NB4 (cell line): ENCODE measurements around a stretch of chr7.

DNA sequence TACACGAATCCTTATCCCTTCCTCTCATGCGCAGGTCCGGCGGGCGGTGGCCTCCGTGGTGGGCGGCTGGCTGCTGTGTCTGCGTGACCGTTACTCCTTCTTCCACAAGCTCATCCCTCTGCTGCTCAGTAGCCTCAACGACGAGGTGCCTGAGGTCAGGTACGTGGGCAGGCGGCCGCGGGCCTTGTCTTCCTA, 13.6 kb upstream of the PRKAR1B start:
- RRBS: 98% methylated on average over 3 of the region's 15 CpGs

GRCh38 chr7:759776-760334, 32.8 kb upstream of the PRKAR1B start:
- RRBS: no CpG with 5 or more reads among the region's 19 CpGs

DNA sequence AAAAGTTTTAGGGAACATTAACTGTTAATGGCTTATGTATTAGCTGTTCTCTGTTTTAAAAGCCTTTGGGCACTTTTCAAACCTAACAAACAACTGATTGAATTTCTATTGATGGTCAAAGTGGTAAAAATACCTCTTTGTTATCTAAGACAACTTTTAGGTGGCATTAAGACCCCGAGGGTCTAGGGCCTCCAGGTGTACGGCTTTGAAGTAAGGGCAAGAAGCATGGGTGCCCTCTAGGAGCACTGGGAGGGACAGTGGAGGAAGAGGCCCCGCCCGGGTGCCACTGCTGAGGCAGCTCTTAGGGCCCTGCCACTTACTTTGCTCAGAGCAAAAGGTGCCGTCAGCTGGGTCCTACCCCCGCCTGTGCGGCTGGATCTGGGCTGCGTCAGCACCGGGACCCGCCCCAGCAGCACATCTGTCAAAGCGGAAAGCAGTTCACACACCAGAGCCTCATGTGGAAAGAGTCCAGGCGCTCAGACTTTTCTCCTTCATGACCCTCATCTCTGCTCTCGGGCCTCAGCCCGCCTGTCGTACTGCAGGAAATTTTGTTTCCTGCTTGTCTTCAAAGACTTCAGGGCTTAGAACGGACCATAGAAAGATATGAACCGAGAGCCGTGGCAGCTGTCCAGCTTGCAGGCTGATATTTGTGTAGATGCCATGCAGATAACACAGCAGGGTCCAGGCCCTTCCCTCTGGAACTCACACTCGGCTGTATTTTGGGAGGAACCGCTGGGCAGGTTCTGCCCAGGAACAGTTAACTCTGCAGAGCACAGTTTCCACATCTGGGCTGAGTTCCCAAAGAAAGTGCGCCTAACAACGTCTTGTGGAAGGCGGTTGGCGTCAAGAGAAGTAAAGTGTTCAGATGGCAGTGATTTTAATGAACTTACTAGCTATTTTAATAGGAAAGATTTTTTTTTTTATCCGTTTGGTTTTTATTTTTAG, 44.2 kb upstream of the PRKAR1B start:
- RRBS: no CpG with 5 or more reads among the region's 25 CpGs

- RRBS: no CpG with 5 or more reads among the region's 53 CpGs
Observed at GRCh38 chr7:892520-893613, 16.5 kb downstream of the GET4 start.

DNA sequence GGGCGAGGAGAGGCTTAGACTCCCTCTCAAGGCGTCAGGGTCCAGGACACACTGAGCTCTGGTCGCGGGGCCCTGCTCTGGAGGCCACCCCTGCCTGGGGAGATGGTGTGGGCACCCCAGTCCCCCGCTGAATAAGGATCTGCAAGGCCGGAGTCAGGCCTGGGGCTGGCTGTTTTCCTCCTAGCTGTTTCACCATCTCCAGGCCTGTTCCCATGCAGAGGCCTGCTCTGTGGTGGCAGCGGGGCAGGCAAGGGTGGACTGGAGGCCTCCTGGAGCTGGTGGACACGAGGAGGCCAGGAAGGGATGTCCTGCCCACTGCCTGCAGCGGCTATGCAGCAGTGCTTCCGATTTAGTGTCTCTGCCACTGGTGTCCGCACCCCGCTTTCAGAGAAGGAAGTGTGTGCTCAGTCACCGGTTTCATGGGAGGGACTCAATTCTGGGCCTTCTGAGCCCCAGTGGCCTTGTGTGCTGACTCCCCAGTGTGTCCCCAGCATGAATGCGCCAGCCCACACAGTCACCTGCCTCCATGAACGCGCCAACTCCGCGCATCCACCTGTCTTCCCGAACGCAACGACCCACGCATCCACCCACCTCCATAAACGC, 14.6 kb upstream of the GPR146 start:
- RRBS: no CpG with 5 or more reads among the region's 23 CpGs

DNA sequence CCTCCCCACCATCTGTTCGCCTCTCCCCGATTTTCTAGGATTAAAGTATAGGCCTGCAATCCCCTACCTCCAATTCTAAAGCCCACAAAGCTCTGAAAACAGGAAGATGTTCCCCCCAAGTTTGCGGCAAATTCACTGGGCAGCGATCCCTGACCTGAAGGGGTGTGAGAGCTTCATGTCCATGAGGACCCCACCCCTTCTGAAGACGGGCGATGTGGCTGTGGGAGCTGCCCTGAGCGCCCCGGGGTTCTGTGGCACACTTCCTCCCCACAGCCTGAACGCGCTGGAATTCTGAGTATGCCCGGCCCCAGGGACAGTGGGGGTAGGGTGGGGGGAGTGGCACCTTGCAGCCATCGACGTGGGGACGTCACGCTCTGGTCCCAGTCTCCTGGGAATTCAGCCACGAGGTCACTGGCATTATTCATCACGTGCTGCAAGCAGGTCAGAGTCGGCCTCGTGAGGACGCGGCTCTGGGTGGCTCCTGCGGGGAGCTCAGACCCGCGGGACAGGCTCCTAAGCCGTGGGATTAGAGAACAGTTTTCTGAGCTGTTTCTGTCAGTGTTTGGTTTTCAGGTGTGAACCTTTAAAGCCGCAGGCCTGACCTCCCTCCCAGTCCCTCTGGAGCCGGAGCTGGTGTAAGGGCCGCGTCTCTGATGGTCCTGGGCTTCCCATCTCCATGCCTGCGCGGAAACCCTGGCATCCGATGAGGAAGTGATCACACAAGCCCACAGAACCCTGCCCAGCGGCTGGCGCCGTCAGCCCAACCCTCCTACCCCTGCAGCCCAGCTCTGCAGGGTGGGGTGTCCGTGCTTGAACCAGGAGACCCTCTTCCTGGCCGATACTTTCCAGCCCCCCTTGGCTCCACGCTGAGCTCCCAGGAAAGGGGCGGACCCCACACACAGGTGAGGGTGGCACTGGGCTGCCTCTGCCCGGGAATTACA, 16.1 kb downstream of the GPR146 start:
- RRBS: 89% methylated on average over 4 of the region's 40 CpGs

DNA sequence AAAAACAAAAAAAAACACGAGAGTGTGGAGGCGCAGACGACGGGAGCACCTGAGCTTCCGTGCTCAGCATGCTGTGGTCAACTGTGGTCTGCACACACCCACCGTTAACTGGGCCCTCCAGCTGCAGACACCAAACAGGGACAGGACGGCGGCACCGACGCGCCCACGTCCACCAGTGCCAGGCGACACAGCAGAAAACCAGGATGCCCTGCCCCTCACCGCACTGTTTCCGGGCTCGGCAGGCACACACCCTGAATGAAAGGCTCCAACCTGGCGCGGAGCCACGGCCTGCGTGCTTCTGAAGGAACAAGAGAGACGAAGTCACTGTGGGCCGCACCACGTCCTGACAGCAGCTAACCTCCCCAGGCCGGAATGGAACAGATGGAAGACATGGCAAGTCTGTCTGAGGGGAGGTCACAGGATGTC, 4.3 kb upstream of the GPER1 start:
- RRBS: no CpG with 5 or more reads among the region's 24 CpGs

DNA sequence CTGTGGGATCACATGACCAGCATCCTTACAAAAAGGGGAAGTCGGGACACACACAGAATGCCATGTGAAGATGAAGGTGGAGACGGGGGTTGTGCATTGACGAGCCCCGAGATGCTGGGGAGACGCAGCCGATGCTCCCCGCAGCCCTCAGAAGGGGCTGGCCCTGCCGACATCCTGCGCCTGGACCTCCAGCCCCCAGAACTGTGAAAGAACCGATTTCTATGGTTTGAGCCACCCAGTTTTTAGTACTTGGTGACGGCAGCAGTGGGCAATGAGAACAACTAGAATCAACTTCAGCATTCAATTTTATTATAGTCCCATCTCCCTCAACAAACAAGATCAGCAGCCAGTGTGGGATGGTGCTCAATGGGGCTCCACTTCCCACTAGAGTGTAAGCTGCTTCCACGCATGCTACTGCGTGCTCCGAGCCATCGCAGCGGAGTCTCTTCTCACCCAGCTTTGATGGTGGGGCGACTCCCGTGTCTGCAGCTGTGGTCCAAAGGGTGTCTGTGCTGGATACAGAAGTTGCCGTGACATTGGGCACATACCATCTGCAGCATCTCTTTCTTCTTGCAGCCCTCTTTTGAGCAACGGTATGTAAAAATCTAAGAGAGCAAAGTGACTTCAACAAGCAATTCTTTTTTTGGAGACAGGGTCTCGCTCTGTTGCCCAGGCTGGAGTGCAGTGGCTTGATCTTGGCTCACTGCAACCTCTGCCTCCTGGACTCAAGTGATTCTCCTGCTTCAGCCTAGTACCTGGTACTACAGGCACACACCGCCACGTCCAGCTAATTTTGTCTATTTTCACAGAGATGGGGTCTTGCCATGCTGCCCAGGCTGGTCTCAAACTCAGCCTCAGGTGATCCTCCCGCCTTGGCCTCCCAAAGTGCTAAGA, 7.1 kb downstream of the ZFAND2A start:
- RRBS: no CpG with 5 or more reads among the region's 24 CpGs

- RRBS: no CpG with 5 or more reads among the region's 24 CpGs
Observed at GRCh38 chr7:1457998-1458784, 1.1 kb downstream of the MICALL2 start.

- RRBS: 91% methylated on average over 10 of the region's 36 CpGs
Observed at GRCh38 chr7:1460583-1461722, 1.7 kb upstream of the MICALL2 start.

- RRBS: no CpG with 5 or more reads among the region's 28 CpGs
Observed at GRCh38 chr7:1531474-1532123, 1.1 kb downstream of the MAFK start.

- RRBS: no CpG with 5 or more reads among the region's 16 CpGs
Observed at GRCh38 chr7:1533031-1533600, 2.6 kb downstream of the MAFK start.

DNA sequence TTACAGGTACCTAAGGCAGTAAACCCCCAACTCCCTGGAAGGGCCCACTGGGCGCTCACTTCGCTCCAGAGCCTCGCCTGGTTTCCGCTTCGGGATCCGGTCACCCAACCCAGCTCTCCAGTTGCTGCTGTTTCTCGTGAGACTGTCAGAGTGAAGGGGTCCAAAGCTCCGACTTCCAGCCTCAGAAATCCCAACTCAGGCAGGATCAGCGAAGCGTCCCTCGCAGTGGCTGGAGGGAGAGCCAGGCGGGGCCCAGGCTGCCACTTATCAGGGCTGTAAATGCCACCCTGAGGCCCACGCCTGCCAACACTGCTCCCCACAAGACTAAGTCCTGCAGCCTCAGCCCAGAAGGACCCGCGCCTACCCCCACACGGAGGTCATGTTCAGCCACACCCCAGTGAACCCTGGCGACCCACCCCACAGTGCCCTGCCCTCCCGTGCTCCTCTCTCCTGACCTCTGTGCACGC, 3.3 kb downstream of the PSMG3 start:
- RRBS: no CpG with 5 or more reads among the region's 19 CpGs

GRCh38 chr7:1713583-1714291, 43.7 kb downstream of the ELFN1 start:
- RRBS: no CpG with 5 or more reads among the region's 29 CpGs

DNA sequence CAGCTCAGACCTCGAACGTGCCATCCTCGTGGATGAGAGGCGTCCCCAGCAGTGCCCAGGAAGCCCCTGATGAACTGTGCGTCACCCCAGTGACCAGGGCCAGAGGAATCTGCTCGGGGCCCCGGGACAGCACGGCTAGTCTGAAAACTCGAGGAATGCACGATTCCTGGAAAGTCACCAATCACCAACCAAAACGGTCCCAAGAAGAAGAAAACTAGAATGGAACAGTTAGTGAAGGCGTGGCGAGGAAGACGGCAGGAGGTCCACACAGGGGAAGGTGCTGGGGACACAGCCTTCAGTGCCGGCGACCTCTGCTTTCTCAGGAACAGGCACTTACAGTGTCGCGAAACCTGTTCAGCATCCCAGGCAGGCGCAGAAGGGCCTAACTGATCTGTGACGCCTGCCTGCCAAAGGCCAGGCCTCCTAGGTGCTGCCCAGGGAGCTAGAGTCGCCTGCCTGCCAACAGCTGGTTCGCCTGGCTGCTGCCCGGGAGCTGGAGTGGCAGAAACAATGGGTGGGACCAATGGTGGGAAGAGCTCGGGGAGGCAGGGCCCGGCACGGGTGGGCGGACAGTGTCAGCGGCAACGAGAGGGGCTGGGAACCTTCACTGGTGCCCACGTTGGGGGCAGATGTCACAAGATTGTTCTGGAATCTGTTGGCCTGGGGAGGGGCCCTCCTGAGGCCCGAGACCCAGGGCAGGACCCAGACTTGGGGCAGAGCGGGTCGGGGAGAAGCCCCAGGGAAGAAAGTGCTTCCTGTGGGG, 181.5 kb downstream of the ELFN1 start:
- RRBS: 96% methylated on average over 3 of the region's 33 CpGs

- RRBS: no CpG with 5 or more reads among the region's 7 CpGs
Observed at GRCh38 chr7:1923682-1924134, 253.6 kb downstream of the ELFN1 start.

- RRBS: 100% methylated on average over 4 of the region's 32 CpGs
Observed at GRCh38 chr7:1936274-1936962, 266.3 kb downstream of the ELFN1 start.

DNA sequence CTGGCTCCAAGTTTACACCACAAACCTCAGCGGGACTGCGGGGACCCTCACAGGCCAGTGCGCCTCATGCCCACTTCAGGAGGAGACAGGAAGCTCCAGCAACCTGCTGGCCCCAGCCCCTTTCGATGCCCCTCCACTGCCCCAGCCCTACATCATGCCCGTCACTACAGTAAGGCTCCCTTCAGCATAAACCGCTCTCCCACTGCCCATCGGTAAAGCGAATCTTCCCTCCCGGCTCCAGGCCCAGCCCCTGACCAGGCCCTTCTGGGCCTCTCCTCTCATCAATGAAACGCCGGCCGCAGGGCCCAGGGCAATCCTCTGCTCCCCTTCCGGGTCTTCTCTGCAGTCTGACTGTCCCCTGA, 233.2 kb downstream of the MAD1L1 start:
- RRBS: 98% methylated on average over 5 of the region's 13 CpGs

DNA sequence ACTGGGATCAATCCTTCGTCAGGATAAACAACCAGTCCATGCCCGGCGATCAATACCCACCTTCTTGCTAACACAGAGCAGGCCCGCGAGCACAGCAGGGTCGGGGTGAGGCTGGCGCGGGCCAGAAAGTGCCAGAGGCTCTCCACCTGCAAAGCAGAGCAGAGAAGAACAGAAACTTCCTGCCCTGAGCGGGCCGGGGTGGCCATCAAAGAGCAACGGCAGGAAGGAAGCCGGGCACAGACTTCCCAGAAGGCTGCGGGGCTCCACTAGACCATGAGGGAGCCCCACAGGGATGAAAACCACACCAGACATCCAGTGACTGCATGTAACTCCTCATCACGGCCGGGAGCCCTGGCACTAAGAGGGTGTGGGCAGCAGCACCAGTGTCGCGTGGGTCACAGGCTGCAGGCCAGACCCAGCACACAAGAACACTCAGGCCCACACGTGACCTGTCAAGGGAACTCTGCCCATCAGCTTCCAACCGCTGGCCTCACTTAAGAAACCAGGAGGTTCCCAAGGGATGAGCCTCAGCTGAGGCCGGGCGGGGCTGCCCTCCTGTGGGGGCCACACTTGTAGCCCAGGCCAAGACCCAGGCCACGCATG, 166.2 kb downstream of the MAD1L1 start:
- RRBS: 83% methylated on average over 2 of the region's 22 CpGs

GRCh38 chr7:2071939-2072414, 160.8 kb downstream of the MAD1L1 start:
- RRBS: no CpG with 5 or more reads among the region's 15 CpGs